ENCODE data around the gene MZB1.

- PRO-cap, 2 experiments, result peak in 2 of 2 experiments; most common plus-strand start chr5:139131608 (in 1); most common minus-strand start chr5:139131521 (in 2)
Observed at GRCh38 chr5:139131258-139131934, 66.8 kb downstream of the SIL1 start.

- PRO-cap, 2 experiments, result no peak in any of the 2 experiments
Observed at GRCh38 chr5:139182065-139182425, 16.1 kb downstream of the SIL1 start.

DNA sequence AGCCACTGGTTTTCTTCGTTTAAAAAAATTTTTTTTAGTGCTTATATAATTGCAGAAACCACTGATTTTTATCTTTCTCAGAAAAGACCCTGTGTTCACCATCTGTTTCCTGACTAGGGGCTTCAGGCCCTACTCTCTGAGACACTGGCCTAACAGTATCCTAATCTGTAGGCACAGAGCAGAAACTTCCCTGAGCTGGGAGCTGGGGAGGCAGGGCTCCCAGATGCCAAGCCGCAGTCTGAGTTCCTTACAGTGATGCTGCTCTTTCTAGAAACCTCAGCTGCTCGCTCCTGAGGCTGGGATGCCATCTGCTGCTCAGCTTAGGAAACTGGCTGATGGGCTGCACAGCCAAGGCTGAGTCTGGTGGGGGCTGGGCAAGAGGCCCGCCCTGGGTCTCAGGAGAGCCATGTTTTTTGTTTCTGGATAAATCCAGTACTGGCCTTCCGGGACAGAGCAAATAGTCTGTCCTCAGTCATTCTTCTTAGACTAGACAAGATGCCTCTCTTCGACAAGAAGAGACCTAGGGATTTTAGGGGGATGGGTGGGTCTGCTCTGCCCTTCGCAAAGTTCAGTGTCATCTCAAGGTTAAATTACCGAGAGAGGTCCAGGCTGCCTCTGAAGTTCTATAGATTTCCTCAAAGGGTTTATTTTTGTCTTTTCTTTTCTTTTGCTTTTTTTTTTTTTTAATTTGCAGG lies 30.9 kb upstream of the MATR3 start:
- PRO-cap, 2 experiments, result peak in 1 of 2 experiments; most common minus-strand start position 240 of the sequence (in 1)

- PRO-cap, 2 experiments, result no peak in any of the 2 experiments
Observed at GRCh38 chr5:139304379-139304951, 10.9 kb downstream of the MATR3 start.

- PRO-cap, 2 experiments, result no peak in any of the 2 experiments
Observed at GRCh38 chr5:139316289-139316737, 22.8 kb downstream of the MATR3 start.

DNA sequence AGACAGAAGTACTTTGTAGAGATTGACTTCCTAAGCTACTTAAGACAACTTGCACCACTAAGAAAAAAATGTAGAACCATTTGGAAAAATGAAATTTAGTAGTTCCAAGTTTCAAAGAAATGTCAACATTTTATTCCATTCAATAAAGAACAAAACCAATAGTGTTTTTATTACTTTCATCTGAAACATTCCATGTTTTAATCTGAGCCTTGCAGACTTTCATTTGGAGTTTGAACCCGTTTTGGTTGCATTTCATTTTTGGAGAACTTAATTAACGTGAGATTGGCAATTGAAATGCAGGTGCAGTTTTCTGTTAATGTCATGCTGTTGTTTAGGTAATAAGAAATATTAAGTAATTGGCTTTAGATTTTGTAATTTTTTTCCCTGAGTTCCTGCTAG lies 12.0 kb upstream of the PAIP2 start:
- PRO-cap, 2 experiments, result no peak in any of the 2 experiments

- PRO-cap, 2 experiments, result no peak in any of the 2 experiments
Observed at GRCh38 chr5:139368508-139369336, 14.4 kb downstream of the SLC23A1 start.

DNA sequence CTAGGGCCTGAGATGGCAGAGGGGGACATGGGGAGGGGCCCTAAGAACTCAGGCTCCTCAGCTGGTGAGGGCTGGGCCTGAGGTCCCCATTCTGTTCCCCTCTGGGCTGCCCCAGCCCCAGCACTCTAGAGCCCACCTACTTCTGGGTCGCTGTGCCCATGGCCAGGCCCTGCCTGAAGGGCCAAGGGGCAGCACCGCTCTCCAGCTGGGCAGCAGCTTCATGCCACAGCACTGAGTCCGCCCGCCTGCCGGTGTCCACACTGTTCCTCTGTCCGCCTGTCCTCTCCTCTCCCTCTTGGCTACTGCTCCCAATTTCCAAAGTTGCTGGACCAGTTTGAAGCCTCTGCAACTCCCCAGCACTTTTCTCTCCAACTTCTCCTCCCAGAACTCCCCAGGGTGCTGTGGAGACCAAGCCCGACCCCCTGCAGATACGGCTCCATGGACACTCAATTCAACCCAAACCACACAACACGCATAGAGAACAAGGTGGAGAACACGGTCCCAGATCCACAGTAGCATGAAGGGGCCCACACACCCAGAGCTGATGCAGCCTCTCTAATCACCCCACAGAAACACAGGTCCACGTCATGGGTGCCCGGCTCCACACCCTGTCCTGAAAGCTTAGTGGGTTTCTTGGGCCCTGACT lies 1.2 kb upstream of the SLC23A1 start:
- PRO-cap, 2 experiments, result no peak in any of the 2 experiments

DNA sequence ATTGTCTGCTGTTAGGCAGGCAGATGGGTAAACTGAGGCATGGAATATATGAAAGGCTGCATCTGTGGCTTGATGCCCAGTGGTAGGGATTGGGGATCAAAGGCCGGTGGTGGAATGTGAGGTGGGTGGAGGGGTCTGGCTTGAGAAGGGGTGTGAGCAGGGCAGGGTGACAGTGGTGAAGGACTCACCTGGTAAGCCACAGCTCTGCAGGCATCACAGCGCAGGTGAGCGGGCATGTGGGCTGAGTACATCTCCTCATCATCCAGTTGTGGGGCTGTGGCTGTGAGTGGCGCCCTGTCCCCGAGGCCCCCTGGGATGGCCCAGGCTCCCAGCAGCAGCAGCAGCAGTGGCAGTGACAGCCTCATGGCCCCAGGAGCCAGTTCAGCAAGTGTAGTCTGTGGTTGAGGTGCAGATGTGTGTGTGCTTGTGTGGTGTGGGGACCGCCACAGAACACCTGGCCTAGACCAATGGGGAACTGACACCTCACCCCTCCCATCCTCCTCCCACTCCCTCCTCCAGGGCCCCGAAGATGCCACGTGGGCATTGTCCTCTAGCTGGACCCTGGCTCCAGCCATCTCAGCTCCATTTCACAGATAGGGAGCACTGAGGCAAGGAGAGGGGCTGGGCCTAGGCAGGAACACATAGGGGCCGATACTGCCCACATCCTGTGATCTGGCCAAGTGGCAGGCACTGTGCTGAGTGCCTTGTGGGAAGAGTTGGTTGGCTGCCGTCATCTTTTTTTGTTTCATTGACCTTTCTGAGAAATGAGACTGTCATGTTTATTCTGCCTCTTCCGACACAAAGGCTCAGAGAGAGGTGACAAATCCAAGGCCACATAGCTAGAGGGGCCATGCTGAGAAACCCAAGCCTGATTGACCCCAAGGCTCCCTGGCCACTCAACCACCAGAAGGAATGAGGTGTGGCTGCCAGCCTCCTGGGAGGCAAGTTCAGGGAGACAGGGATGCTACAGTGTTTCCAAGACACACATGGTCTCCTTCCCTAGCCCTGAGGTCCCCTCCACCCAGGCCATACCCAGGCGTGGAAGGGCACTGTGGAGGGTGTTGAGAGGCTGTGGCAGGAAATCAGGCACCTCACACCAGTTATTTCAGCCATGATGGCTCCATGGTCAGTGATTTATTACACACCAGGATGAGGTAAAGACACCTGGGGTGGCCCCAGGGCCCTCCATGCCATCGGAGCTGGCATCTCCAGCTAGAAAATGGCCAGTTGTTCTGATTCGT lies at the start of gene MZB1:
Gene MZB1, minus strand, starts transcription at position 422 of the 1,241 bp plus-strand sequence.
- PRO-cap, 2 experiments, result no peak in any of the 2 experiments

- PRO-cap, 2 experiments, result no peak in any of the 2 experiments
Observed at GRCh38 chr5:139391291-139392118, 1.8 kb upstream of the MZB1 start.

DNA sequence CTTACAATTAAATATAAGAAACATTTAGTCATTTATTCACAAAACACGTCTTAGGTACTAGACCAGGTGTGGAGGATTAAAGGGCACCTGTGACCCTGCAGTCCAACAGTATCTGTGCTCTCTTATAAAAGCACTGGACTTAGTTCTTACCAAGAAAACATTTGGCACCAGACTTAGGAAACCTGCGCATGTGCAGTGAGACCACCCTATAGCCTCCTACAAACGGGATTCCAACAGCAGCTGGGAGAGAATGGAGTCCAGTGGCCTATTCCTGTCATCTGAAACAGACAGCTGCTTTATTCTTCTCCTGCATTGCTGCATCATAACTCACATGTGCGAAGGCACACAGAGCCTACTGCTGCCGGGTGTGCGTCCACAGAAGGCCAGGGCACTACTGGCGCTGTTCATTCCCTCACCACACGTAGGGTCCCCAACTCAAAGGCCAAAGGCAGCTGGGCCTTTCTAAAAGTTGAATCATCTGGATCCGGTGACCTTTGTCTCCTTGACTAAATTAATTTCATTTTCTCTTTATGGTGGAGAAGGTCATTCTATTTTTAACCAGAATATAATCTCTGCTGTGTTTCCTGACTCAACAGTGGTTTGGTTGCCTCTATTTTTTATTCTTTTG lies 10.6 kb upstream of the SPATA24 start:
- PRO-cap, 2 experiments, result no peak in any of the 2 experiments

- PRO-cap, 2 experiments, result no peak in any of the 2 experiments
Observed at GRCh38 chr5:139437176-139437776, 2.0 kb downstream of the DNAJC18 start.

GRCh38 chr5:139443502-139444596 lies 4.5 kb upstream of the DNAJC18 start:
- PRO-cap, 2 experiments, result no peak in any of the 2 experiments

DNA sequence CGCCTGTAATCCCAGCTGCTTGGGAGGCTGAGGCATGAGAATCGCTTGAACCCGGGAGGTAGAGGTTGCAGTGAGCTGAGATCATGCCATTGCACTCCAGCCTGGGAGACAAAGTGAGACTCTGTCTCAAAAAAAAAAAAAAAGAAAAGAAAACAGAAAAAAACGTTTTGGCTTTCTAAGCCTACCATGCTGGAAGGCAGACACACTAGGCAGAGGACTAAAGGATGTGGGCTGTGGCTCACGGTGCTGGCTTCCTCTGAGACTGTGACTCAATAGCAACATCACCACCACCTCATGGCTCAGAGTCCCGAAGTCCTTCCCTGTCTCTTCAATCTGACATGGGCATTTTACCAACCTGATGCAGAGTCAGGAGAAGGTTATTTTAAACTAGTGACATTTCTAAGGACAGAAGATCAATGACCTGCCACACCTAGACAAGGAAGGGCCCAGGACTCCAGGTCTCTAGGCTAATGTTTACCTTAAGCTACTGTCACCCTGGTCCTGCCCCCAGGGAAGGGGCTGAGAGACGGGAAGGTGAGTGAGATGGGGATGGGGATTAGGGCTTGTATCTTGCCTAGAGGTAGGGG lies 3.7 kb downstream of the ECSCR start:
- PRO-cap, 2 experiments, result no peak in any of the 2 experiments

DNA sequence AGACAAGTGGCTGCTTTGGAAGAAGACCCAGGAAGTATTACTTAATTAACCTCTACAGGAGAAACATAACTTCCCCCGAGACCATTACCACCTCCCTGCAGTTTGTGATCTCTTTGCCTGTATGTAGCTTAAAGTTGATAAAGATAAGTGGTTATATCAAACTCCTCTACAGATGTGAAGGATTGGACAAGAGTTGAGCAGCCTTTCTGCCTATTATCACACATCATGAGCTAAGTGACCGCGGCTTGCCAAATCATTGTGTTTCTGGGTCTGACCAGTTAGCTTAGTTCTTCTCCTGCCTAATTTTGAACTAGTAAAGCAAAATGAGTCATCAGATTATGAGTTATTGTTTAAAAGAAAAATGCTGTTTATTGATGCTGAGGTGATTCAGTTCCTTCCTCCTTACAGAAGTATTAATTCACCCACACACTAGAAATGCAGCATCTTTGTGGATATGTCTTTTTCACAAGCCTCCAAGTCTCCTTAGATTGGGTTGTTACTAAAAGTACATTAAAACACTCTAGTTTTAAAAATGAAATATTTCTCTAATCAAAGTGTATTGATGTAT lies 13.5 kb upstream of the STING1 start:
- PRO-cap, 2 experiments, result no peak in any of the 2 experiments

DNA sequence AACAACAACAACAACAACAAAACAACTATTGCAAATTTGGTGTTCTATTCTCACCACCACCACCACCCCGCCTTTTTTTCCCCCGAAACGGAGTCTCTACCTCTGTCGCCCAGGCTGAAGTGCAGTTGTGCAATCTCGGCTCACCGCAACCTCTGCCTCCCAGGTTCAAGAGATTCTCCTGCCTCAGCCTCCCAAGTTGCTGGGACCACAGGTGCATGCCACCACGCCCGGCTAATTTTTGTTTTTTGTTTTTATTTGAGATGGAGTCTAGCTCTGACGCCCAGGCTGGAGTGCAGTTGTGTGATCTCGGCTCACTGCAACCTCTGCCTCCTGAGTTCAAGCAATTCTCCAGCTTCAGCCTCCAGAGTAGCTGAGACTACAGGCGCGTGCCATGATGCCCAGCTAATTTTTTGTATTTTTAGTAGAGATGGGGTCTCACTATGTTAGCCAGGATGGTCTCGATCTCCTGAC lies 9.2 kb downstream of the UBE2D2 start:
- PRO-cap, 2 experiments, result no peak in any of the 2 experiments

- PRO-cap, 2 experiments, result peak in 2 of 2 experiments; most common plus-strand start chr5:139637652 (in 1); most common minus-strand start chr5:139637493 (in 2)
Observed at GRCh38 chr5:139637260-139638104, 10.7 kb upstream of the CXXC5 start.

- PRO-cap, 2 experiments, result peak in 2 of 2 experiments; most common plus-strand start chr5:139677347 (in 2)
Observed at GRCh38 chr5:139676688-139677522, 28.8 kb downstream of the CXXC5 start.

DNA sequence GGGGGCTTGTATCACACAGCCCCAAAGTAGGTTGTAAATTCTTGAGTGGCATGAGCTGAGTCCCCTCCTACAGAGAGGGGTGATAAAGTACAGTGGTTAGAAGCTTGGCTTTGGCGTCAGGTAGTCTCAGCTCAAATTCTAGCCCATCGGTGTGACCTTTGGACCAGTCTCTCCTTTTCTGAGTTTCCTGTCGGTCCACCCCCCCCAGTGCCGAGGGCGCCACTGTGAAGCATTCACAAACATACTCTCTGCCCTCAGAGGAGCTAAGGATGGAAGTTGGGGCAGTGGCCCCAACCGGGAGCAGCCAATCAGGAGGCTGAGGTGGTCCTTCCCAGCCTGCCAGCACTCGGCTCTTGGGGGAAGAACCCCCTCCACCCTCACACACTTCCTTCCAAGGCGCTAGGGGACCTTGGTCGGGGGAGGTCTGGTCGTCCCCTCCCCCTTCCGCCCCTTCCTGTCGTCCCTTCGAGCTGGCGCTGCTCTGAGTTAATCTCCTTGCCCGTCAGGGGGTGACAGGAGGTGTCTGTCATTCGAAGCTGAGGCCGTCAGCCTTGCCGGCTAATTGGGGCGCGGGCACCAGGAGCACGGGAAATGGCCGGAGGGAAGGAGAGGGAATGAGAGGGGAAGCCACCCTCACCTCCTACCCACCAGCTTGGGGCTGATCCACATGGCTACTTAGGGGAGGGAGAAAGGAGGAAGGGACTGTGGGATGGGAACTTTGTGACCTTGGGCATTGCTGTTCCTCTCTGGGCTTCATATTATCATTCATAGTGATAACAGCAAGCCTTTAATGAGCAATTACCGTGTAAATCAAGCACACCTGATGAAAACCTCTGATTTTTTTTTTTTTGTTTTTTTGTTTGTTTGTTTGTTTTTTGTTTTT lies 53.1 kb downstream of the CXXC5 start:
- PRO-cap, 2 experiments, result no peak in any of the 2 experiments

DNA sequence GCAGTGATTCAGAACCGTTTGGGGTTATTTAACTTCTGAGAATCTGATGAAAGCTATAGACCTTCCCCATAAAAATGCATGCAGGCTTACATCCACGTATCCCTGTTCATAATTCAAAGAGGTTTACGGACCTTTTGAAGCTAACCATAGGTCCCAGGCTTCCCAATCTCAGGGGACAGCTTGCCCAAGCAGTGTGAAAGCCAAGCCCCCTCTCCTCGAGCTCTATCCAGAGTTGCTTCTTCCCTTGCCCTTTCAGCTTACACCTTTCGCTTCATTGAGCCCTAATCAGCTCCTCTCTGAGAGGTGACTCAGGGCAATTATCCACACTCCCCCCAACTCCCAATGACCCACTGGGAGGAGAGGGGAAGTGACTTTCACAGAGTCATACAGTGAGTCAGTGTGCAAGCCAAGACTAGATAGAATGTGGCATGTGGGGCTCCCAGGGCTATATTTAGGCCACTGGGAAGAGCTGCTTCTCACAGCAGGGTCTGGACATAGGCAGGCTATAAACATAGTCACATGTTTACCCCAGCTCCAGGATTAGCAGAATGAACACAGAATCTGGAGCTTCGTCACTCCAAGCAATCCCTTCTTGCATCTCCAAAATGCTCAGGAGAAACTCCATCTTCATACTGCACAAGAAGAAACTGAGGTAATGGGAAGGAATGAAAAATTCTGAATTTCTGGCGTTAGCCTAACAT lies 57.4 kb downstream of the NRG2 start:
- PRO-cap, 2 experiments, result no peak in any of the 2 experiments